ENCODE data around the genes IWS1, GPR17, WDR33 and POLR2D.

GRCh38 chr2:127503265-127503969 lies 22.9 kb downstream of the IWS1 start:
- PRO-cap, 2 experiments = no peak in any of the 2 experiments

- PRO-cap, 2 experiments = peak in 2 of 2 experiments; most common plus-strand start chr2:127526564 (in 1); most common minus-strand start chr2:127526481 (in 2)
Measured at GRCh38 chr2:127525890-127526712, at the start of gene IWS1. IWS1 (minus strand) TSS chr2:127526489.

DNA sequence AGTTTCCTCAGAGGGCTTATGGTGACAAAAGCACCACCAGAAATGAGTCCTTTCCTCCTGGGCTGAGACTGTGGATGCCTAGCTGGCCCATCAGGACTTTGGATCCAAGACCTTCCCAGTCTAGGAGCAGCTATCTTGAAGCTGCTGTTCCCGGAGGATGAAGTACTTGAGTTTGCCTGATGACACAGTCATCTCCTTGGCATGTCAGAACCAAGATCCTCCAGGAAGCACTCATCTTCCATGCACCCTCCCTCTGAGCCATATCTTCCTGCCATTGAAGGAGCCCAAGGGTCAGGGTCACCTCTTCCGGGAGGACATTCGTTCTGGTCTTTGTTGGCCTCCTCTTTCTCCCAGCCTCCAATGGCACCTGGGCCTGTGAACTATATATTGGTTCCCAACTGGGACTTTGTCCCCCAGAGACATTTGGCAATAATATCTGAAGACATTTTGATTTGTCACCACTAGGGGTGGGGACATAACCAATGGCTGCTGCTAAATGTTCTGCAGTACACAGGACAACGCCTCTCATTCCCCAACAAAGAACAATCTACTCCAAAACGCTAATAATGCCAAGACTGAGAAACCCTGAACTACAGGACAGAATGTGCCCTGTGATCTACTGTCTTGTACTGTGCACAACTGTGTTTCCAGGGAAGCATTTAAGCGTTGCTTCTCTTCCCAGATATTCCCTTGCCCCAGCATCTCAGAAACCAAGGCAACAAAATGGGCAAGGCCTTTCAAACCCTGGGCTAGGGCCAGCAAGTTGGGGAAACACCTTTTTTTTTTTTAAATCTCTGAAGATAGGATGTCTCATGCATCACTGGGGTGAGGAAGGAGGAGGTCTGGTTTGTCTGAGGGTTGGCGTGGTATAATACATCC lies 4.1 kb upstream of the MYO7B start:
- PRO-cap, 2 experiments = no peak in any of the 2 experiments

DNA sequence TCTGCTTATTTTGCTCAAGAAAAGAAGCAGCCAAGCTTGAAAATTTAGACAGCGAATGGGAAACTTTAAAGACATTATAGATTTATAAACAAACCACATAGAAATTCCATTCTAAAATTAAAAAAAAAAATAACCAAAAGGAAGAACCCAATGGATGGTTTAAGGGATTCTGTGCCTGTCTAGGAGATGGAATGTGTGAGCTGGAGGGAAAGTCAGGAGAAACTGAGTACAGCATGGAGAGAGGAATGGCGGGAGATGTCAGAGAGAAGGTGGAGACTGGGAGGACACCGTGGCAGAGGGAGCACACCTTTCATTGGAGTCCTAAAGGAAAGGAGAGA lies 43.4 kb downstream of the MYO7B start:
- PRO-cap, 2 experiments = no peak in any of the 2 experiments

DNA sequence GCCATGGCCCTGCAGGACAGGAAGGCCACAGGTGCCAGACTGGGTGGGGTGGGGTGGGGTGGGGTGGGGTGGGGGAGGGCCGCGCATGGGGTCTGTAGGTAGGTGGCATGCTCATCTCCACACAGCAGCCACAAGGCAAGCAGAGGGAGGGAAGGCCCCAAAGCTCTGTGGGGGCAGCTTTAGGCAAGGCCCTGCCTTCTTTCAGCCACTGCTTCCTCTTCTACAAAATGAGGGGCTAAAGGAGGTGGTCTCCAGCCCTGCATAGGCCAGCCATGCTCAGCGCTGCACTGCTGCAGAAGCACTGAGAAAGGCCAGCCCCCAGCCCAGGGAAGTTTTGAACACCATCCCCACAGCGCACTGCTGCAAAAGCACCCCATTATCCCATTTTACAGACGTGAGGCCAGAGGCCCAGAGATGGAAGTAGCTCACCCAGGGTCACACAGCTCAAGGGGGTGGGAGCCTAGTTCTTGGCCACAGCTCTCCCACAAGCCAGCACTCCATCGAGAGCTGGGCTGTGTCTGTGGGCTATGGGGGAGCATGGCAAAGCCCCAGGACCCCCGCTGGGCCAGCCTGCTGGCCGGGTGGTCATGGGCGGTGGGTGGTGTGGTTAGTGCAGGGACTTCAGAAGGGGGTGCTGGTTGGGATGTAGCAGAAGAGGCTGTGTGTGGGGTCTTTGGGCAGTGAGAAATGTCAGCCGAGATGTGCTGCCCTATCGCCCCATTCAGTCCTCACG lies 17.3 kb upstream of the GPR17 start:
- PRO-cap, 2 experiments = no peak in any of the 2 experiments

- PRO-cap, 2 experiments = no peak in any of the 2 experiments
Measured at GRCh38 chr2:127636531-127636833, 9.5 kb upstream of the GPR17 start.

- PRO-cap, 2 experiments = peak in 2 of 2 experiments; most common plus-strand start chr2:127637936 (in 1); most common minus-strand start chr2:127637820 (in 1)
Measured at GRCh38 chr2:127637384-127638260, 8.3 kb upstream of the GPR17 start.

GRCh38 chr2:127638261-127639207 lies 7.4 kb upstream of the GPR17 start:
- PRO-cap, 2 experiments = no peak in any of the 2 experiments

- PRO-cap, 2 experiments = no peak in any of the 2 experiments
Measured at GRCh38 chr2:127645728-127646515, at the start of gene GPR17. GPR17 (plus strand) TSS chr2:127646153.

GRCh38 chr2:127659023-127660240 lies 13.5 kb downstream of the GPR17 start:
- PRO-cap, 2 experiments = peak in 2 of 2 experiments; most common plus-strand start chr2:127659760 (in 2); most common minus-strand start chr2:127659426 (in 1)

DNA sequence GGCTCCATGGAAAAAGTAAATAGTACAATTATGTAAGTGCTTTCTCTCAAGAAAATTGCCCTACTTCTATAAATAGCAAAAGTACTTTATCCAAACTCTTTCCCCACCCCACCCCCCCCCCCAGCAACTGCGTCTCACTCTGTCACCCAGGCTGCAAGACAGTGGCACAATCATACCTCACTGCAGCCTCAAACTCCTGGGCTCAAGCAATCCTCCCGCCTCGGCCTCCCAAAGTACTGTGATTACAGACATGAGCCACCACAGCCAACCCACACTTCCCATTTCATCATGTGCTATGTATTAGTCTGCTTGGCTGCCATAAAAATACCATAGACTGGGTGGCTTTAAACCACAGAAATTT lies 19.9 kb downstream of the WDR33 start:
- PRO-cap, 2 experiments = no peak in any of the 2 experiments

DNA sequence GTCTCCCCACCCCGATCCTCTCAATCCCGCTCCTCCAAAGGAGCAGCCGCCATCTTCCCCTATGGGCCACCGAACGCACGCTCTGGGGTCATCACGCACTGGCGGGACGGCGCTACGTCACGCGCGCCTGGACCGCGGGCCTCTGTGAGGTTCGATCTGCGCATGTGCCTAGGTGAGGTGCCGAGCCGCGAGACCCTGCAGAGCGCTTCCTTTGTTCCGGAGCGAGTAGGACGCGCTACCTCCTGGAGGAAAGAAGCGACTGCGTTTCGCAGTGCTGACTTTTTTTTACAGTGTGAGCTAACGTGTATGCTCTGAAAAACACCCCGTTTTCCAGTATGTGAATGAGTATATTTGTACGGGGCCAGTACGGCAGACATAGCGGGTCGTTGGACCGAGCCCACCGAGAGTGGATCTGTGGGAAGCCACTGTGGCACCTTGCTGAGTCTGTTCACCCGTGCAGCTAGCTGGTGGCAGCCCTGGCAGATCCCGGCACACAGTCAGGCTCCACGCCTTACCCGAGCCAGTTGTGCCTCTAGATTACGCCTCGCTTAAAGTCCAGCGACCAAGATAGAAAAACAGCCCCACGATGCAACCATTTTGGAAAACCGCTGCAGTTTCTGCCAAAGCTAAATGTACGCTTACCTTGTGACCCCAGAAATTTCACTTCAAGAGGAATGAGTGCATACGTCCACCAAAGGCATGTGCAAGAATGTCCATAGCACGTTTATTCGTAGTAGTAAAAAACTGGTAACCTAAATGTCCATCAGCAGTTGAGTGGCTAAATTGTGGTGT lies at the start of gene WDR33:
Gene WDR33, minus strand, starts transcription at position 84 of the 792 bp plus-strand sequence.
- PRO-cap, 2 experiments = peak in 2 of 2 experiments; most common plus-strand start position 171 of the sequence (in 1); most common minus-strand start position 75 of the sequence (in 1)

DNA sequence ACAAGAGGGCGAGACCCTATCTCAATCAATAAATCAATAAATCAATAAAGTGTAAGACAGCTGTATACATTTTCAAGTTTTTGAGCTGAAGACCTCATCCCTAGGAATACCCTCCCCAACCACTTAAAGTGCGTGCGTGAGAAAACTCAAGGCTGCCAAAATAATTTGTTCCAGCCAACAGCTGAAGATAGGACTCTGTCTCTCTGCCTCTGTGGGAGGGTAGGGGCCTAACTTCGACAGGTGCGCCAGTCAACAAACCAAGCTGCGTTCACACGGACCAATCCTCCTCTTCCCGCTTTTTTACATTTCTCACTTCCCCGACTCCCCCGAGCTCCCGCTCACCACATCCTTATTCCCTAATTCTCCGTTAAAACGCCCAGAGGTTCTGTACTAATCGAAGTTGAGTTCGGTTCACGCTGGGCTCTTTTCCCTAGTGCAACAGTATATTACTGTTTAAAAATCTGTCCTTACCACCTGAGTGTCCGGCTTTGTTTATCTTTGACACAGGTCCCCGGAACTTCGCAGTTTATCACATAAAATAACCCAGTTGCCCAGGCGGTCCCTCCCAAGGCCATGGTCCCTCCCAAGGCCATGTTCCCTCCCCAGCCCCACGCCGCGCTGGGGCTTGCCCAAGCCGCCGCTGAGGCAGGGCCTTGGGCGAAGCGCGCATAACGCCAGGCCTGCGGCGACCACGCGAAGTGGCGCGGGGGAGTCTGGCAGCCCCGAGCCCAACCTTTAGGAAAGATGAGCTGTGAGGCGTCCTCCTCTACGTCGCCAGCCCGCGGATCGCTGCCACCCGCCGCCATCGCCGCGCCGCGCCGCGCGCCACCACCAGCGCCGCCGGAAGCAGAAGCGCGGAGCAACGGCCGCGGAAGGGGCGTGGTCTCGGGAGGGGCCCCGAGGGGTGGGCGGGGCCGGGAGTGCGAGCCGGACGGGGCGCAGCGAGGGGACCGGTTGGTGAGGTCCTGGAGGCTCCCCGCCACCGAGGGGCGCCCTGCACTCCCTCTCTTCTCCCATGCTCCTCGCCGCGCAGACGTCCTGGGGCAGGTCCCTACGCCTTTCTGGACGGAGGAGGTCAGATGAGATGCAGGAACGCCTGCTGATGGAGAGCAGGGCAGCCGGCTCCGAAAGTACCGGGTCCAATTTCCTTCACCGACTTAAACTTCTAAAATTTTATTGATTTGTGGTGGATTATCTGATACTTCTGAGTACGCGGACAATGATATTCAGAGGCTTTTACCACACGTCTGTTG lies at the start of gene POLR2D:
Gene POLR2D, minus strand, starts transcription at position 861 of the 1,253 bp plus-strand sequence.
- PRO-cap, 2 experiments = peak in 2 of 2 experiments; most common plus-strand start position 1,078 of the sequence (in 2); most common minus-strand start position 830 of the sequence (in 2)

DNA sequence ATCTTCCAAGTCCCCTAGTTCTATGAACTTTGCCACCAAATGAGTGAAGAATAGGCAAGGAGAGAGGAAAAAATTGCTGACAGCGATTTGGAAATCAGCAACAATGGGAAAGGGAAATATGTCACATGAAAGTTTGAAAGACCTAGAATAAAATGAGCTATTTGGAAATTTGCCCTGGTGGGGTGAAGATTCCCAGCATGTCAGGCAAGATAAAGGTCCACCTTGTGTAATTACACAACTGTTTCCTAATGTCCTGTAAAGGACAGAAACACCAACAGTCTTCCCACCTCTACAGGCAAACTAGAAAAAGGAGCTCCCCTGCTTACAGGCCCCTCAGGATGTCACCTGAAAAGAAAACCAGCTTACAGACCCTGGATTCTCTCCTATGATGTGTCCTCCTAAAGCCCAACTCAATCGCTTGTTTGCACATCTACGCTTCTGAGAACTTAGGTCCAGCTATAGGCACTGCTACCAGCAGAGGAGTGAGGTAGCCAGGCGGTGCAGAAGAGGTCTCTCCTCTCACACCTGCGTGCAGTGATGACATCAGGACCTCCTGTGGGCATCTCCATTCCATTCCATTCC lies 5.9 kb upstream of the POLR2D start:
- PRO-cap, 2 experiments = no peak in any of the 2 experiments

- PRO-cap, 2 experiments = no peak in any of the 2 experiments
Measured at GRCh38 chr2:128091476-128092255, 666 bp downstream of the UGGT1 start.

- PRO-cap, 2 experiments = no peak in any of the 2 experiments
Measured at GRCh38 chr2:128232515-128232930, 86.1 kb downstream of the HS6ST1 start.

GRCh38 chr2:128273654-128274146 lies 45.0 kb downstream of the HS6ST1 start:
- PRO-cap, 2 experiments = no peak in any of the 2 experiments

DNA sequence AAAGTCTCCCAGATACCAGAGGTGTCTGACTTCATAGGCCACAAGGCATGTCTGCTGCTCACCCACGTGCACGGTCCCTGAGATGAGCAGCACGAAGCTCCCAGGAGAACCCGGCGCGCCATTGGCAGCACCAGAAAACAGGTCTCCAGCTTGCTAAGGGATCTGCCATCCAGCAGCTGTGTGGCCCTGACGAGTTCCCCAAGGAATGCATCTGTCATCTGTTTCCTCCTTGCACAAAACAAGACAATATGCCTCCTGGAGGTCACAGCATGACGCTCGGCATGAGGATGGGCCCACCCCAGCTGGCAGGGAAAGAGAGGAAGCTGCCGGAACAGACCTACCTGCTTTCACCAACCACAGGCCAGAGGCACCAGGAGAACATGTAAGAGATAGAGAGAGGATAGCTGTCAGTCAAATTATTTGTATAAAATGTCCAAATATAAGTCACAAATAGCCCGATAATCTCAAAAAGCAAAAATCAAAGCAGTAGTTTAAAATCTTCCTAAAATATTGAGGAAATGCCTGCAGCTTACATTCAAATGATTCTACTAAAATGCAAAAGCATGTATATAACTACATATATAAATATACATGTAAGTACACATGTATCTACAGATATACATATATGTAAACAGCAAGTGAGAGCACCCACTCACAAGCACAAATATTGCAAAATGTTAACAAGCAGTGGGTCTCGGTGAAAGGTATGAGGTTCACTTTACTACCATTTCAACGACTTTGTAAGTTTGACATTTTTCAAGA lies 29.0 kb downstream of the HS6ST1 start:
- PRO-cap, 2 experiments = no peak in any of the 2 experiments

GRCh38 chr2:128304976-128306013 lies 13.4 kb downstream of the HS6ST1 start:
- PRO-cap, 2 experiments = peak in 1 of 2 experiments; most common plus-strand start chr2:128305374 (in 1)

DNA sequence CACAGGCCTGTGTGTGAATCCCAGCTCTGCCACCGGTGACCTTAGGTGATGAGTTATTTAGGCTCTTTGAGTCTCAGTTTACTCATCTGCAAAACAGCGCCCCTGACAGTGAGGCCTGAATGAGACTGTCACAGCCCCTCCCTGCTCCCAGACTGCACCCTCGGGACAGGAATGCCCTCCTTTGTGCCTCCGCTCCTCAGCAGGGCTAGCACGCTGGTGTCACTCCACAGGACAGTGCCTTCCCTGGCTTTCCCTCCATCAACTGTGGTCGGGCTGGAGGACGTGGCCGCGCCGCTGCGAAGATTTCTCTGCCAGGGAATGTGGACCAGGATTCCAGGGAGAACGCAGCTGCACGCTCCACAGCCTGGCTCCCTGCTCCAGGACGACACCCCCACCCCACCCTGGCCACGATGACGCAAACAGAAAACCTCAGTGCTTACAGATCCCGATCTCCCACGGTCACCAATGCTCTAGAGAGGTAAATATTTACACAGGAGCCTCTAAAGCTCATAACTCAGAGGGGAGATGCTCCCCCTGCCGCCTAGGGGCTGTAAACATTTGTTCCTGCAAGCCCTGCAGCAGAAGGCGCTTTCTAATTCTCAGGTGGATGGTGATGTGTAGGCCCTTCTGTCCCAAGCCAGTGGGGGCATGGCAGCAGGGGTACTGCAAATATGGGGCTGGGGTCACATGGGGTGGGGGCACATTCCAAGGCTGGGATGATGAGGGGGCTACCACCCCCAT lies 12.5 kb downstream of the HS6ST1 start:
- PRO-cap, 2 experiments = no peak in any of the 2 experiments

All from heart right ventricle (tissue), 2 donors.